SK-N-MC (cell line): ENCODE measurements around a stretch of chr2.

DNA sequence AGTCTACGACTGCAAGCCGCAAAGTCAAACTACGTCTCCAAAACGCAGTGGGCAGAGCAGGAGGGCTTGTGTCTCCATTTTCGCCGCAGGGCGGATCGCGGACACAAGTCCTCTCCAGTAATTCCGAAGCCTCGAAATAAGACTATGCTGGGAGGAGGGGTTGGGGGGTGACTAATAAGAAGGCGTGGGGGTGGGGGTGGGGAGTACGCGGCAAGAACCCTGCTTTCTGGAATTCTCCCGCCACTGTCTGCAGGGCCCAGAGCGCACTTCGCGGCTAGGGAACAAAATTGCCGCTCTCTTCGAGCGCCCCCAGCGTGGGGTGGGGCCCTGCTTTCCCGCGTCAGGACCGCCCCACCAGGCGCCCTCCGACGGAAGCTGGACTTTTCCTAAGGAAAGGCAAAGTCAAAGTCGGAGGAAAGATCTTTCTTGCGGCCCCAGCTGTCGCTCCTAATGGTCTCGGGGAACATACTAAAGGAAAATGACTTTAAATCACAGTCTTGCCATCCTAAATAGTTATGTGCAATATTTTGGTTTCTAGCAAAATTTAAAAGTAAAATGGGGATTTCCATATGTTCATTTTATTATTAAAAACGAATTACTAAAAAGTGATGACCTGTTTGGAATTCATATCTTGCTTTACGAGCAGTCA, 11.9 kb downstream of the NR4A2 start:
- RRBS: no CpG with 5 or more reads among the region's 34 CpGs

DNA sequence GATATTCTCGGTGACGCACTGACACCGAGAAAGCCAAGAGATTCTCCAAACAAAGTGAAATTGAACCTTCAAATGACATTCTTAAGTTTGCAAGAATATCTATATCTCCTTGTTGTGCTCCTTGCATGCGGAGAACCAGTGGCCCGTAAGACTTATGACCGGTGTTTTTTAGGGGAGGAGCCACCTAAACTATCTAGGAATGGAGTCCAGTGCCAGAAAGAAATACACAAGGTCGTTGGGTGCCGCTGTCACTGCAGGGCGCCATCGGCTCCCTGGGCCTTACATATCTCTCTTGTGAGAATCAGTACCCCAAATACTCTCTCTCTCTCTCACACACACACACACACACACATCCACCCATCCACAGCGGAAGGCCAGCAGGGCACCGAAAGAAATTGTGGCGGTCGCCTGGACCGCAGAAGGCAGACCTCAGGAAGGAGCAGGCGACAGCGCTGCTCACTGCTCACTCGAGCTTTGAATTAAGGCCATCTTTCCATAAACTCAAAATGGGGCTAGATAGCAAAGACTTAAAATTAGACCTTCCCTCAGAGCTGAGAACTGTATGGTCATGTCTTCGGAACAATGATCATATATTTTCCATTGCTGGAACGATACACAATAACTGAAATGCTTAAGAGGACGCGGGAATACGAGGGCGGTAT, 10.4 kb downstream of the NR4A2 start:
- RRBS: no CpG with 5 or more reads among the region's 24 CpGs

DNA sequence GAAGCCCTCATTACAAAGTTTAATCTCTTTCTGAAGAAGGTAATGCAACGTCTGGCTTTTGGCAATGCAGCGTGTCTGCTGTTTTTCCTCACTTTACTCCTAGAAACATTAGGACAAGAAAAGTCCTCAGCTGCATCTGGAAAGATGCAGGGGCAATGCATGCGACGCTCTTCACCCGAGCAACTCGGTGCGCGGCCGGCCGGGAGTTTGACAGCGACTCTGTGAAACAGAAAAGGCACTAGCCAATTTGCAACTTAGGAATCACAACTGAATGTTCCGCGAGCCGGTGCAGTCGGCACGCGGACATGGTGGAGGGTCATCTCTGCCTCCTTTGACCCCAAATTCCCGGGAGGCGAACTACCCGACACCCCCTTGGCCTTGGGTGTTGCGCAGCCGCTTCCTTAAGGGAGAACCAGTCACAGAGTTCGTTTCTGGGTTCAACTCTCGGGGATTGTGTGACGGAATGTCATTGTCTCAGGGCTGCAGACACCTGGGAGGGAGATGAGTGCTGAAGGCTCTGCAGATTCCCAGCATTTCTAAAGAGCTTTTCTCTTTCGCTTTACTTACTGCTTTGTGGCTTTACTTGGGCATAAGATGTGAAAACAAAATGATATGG, 9.8 kb downstream of the NR4A2 start:
- RRBS: 95% methylated on average over 9 of the region's 26 CpGs

DNA sequence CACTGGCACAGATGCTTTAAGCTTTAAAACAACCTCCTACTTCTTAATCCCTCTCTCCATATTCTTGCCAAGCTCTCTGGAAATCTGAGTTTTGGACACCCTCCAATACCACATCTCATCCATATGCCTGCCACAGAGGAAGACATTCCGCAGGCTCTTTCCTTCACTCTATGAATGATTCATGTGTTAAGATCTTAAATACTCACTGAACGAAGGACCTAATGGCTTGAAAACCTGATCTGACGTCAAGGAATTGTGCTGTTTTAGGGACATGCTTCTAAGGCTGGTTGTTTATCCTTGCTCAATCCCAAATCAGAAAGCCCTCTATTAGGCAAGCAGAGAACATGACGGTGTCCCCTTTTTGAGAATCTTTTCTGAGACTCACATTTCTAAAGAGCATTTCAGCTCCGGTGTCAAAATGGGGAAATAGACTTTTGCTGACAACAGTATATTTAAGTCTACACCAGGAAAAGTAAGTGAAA, 83.8 kb upstream of the GALNT5 start:
- RRBS: no CpG with 5 or more reads among the region's 5 CpGs

DNA sequence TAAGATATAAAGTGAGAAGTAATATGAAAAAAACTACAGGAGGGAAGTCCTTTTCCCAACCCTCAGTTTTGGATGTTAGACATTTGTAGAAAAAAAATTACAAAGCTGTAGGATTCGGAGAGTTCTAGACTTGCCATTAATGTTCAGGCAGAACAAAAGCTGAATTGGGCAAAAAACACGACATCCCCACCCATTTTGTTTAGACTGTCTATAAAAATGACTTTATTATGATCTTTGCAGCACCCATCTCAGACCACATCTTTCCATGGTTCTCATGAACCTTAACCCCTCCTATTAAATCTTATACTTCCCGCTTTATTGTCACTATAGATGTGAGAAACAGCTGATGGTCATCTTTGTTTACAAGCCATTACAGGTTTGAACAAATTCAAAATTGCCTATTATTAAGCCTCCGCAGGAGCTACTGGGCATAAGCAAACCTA, 29.0 kb downstream of the CYTIP start:
- RRBS: no CpG with 5 or more reads among the region's 4 CpGs

DNA sequence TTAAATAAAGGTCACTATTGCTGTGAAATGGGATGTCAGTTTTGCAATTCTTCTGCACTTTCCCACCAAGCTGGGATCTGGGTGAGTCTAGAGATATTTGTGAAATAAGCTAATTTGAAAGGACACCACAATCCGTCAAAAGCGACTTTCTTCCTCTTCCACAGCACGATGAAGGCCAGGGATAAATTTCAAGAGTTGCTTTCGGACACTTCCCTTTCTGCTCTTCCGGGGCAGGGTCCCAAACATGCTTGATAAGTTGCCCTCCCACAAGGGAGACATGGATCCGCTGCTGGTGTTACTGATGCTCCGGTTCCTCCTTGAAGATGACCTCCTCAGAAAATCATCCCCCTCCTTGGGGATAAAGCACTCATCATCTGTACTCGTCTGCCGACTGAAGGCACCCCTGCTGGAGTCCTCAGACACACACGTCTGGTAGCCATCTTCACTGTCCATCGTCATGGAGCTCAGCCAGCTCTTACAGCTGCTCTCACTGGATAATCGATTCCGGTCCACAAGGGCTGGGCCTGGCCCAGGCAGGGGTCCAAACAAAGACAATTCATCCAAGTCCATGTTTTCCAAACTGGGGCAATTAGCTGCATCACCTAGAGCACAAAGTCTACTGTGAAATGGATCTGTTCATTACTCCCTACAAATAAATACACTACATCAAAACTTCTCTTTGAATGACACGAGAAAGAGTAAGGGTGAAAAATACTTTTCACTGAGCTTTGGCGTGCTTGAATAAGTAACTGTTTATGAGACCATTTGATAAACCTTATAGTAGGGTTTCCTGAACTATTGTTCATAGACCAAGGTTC, 28.1 kb downstream of the CYTIP start:
- RRBS: 81% methylated on average over 3 of the region's 15 CpGs

DNA sequence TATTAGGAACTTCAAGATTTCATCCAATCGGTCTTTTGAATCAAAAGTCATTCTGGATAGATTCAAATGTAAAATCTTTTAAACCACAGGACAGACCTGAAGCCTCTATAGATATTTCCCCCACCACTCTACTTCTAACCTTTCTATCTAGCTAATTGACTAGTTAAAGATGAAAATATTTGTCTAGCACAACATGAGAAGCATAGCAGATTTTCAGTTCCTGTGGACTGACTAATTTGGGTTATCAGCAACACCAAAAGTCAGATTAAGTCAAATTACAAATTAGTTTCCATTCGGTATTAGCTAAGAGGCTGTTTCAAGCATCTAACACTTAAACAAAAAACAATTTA, 5.0 kb downstream of the CYTIP start:
- RRBS: no CpG with 5 or more reads among the region's 2 CpGs

GRCh38 chr2:157464115-157464614, 20.3 kb upstream of the CYTIP start:
- RRBS: no CpG with 5 or more reads among the region's 5 CpGs

DNA sequence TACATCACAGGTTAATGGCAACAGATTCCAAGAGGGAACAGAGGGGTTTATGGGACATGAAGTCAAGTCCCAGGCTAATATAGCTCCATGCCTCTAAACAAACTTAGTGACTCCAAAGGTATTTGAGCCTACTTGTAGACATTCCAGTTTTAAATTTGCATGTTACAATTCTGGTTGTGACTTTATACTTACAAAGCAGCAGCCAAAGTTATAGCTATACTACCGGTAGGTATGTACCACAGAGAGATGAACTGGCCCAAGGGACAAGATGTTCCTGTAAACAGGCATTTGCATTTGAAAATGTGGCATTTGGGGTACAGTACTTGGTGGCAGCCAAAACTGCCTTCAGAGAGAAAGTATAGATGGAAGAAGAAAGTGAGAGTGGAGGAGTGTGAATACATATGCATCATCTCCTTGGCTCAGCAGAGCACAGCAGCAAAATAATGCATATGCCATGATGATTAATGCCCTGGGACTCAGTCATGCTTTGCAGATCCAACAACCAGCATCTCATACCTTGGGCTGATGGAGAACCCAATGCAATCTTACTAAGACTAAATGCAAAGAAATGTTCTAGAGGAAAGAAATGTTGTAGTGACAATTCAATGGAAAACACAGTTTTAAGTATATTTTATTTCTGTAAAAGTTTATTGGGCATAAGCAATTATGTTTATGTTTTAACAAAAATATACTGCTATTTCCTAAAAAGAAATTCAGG, 29.6 kb upstream of the CYTIP start:
- RRBS: no CpG with 5 or more reads among the region's 1 CpG

DNA sequence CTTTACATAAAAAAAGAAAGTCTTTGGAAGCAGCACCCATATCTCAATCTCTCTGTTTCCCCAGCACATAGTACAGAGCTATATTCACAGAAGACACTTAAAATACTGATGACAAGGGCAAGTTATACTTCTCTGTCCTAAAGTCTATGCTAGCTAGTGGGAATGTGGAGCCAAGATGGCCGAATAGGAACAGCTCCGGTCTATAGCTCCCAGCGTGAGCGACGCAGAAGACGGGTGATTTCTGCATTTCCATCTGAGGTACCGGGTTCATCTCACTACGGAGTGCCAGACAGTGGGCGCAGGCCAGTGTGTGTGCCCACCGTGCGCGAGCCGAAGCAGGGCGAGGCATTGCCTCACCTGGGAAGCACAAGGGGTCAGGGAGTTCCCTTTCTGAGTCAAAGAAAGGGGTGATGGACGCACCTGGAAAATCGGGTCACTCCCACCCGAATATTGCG, 62.4 kb downstream of the ACVR1C start:
- RRBS: no CpG with 5 or more reads among the region's 18 CpGs

DNA sequence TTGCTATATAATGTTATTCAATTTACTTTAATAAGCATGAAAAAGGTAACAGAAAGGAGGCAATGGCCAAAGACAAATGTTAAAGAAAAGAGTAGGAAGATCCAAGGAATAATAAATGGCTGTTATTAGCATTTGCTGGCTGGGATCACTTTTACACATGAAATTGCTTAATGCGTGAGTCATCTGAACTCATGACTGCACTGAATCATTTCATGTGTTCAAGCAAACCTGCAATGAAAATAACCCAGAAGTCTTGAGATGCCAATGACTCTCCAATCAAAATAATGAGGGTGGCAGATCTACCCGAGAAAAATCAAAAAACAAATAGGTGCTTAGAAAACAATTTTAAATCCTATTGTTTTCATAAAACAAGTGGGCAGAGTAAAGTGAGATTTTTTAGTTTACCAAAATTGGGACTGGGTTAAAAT, 44.9 kb downstream of the ACVR1 start:
- RRBS: no CpG with 5 or more reads among the region's 2 CpGs

- RRBS: no CpG with 5 or more reads among the region's 4 CpGs
These were observed 1.8 kb upstream of the UPP2 start for GRCh38 chr2:158099798-158100293.

GRCh38 chr2:158128527-158128851, 26.8 kb downstream of the UPP2 start:
- RRBS: no CpG with 5 or more reads among the region's 2 CpGs

DNA sequence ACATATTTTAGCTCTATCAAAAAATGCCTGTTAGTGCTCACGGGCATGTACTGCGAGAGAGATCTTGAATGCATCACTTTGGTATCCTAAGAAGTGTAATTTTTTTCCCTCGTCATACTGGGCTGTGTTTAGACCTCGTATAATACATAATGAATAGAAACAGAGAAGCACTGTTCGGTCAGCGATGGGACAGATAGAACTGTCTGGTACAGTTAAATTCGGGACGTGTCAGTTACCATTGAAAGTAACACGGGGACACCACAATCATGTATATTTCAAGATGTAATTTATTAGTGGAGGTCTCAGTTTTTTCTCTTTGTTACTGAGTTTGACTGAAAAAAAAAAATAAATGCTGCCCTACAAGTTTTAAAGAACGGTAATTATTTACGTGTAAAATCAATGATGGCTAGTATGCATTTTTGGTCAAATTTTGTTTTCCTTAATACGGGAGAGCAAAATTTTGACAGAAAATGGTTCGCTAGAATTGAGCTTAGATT, 1.9 kb downstream of the PKP4 start:
- RRBS: no CpG with 5 or more reads among the region's 13 CpGs

- RRBS: 56% methylated on average over 4 of the region's 9 CpGs
These were observed 75.4 kb upstream of the TANC1 start for GRCh38 chr2:158892968-158893429.

GRCh38 chr2:158984510-158985223, 16.2 kb downstream of the TANC1 start:
- RRBS: no CpG with 5 or more reads among the region's 6 CpGs

- RRBS: no CpG with 5 or more reads among the region's 6 CpGs
These were observed 133.0 kb downstream of the WDSUB1 start for GRCh38 chr2:159153292-159154031.

GRCh38 chr2:159155193-159155811, 131.2 kb downstream of the WDSUB1 start:
- RRBS: no CpG with 5 or more reads among the region's 7 CpGs

DNA sequence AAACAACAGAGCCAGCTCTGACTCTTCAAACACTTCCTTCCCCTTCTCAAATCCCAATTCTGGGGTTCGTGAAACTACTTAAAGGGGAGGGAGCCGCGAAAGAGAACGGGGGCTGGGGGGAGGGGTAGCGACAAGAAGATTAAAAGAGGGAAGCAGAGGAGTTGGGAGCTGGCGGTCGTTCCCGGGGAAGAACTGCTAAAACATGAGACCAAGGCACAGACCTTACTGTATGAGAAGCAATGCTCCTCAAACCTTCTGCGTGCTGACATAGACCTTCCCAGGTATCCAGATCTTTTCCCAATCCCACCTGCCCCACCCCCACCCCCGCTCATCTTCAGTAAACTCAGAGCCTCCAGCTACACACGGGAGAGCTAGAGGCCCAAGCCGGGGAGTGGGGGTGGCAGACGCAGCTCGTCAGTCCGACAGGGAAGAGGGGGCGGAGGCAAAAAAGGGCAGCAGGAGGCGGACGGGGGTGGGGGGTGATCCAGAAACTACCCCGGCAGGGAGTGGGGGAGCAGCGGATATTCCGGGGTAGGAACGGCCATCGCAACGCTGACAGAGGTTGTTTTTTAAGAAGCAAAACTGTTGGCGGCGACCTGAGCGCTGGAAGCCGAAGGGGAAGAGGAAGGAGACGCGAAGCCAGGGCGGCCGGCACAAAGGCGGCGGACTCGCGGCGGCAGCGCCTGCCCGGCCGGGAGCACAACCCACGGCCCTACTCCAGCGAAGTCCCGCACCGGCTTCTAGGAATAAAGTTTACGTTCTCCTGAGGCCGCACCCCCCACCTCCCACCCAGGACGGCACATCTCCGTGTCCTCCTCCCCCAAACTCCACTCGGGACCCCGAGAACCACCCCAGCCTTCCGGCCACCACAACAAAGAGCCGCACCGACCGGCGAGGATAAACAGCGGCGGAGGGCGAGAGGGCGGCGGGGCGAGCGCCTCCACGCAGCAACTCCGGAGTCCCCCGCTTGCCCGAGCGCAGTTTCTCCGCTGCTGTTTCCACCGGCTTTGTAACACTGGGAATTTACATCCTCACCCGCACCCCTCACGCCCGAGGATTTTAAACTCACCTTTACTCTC, 836 bp downstream of the BAZ2B start:
- RRBS: 2% methylated on average over 34 of the region's 72 CpGs